Diencephalon (tissue), 2 donors: ENCODE results near the genes MELTF and LRCH3.

GRCh38 chr3:196920654-196921250 is 21.6 kb downstream of the NCBP2 start:
- RAMPAGE, long total RNA = no peak

DNA sequence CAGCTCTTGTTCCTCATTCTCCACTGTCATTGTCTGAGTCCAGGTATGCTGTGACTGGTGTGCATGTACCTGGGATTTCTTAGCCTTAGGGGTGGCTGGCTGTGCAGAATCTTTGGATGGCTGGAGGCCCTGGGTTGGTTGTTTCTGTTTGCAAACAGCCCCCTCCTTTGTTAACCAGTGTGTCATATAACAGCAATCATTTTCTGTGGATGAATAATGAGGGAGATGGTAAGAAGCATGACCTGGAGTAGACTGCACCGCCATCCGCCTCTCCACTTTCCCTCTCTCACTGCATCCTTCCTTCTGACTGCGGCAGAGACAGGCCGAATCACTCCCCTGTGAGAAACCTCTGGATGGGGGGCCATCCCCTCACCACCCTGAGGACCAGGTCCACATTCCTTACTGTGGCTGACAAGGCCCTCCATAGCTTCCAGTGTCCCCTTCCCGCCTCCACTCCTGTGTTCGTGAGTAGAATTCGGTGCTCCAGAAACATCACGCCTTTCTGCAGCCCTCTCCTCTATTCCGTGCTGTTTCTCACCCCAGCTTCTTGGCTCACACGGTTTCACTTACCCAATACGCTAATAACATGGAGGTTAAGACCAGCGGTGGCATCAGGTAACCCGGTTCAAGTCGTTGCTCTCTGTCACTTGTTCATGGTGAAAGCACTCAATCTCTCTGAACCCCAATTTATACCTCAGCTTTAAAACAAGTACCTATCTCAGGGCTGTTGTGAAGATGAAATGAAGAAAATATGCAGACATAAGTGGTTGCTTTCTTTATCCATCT is 2.8 kb downstream of the PIGZ start:
- RAMPAGE, long total RNA = no peak

DNA sequence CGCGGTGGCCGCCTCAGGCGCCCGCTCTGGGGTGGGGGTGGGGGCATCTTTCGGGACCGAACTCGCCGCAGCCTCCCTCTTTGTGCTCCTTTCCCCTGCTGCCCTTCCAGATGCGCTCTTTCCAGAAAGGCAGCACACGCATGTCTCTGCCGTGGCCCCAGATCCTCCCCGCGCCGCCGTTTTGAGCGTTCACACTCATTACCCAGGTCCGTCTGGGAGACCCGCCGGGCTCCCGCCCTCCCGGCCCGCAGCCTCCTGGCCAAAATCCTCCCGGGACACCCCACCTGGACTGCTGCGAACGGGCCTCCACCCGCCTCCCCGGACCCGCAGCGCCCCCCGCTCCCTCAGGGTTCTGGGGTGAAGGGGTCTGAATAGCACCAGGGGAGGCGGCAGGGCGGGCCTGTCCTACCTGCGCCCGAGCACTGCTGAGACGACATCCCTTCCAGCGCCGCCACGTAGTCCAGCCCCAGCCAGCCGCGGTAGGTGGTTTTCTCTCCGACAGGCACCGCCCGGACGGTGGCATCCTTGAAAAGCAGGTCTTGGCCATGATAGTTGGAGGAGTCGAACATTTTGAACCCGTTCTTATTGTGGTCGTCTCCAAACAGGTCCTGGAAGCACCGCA is 26.0 kb downstream of the MELTF start:
- RAMPAGE, long total RNA = start-site peak on the plus strand centred at position 178 of the sequence, 99 bp wide, 24 and 10 reads in 2 replicates; start-site peak on the plus strand centred at position 413 of the sequence, 133 bp wide, 6 and 13 reads in 2 replicates

- RAMPAGE, long total RNA = no peak
Measured at GRCh38 chr3:197029268-197030430, at the start of gene MELTF. Gene MELTF, minus strand, starts transcription at chr3:197029817.

- RAMPAGE, long total RNA = no peak
Measured at GRCh38 chr3:197030540-197031002, 954 bp upstream of the MELTF start.

DNA sequence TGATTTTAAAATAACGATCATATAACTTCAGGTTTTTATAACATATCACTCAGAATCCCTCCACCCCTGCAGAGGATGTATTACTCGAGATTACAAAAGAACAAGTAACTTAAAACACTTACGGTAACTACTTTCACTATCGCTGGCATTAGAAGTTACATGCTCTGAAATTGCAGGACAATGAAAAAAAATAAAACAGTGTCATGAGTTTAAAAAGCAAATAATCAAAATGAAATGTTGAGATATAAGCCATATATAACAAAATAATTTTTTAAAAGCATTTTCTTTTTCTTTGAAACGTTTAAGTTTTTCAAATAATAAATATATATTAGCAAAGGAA is 39.5 kb upstream of the MELTF start:
- RAMPAGE, long total RNA = no peak

- RAMPAGE, long total RNA = no peak
Measured at GRCh38 chr3:197142635-197142973, 113.0 kb upstream of the MELTF start.

DNA sequence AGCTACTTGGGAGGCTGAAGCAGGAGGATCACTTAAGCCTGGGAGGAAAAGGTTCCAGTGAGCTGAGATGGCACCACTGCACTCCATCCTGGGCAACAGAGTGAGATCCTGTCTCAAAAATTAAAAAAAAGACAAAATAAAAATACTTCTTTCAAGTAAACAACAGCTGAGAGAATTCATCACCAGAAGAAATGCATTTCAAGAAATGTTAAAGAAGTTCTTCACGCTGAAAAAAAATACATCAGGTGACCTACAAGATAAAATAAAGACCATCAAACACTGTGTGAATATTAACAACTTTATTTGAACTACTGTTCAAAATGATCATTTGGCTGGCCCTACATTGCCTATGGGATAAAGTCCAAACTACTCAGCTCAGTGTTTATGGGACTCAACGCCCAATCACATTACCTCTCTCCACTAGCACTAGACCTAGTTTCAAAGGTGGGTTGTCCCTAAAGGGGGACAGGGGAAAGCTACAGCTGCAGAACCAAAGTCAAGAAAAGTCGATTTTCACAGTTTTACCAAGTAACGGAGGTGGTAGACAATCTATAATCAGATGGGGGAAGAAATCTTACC is 62.1 kb downstream of the DLG1 start:
- RAMPAGE, long total RNA = no peak

DNA sequence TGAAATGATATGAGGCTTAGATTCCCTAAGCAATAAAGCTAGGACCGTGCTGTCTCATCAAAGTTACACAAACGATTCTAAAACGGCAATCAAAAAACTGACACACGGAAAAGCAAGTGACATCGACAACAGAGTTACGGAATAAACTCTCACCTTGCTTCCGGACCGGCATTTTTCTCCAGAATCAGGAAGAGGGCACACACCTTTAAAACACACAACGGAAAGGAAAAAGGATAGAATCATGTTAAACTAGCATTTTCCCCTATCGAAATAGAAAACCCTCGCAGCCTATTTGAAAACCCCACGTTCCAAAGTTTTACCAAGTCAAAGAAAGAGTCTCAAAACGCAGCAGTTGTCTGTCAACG is 1.4 kb downstream of the DLG1 start:
- RAMPAGE, long total RNA = no peak

- RAMPAGE, long total RNA = no peak
Measured at GRCh38 chr3:197513921-197514586, 41.7 kb downstream of the BDH1 start.

DNA sequence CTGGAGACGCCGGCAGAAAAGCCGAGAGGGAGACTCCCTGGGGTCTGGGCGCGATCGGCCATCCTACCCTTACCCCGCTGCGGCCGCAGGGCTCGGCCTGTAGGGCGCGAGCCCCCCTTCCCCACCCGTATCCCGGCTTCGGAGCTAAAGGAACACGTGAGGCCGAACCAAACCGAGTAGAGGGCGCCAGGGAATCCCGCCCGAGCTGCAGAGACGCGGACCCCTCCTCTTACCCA is 302 bp downstream of the BDH1 start:
- RAMPAGE, long total RNA = no peak

DNA sequence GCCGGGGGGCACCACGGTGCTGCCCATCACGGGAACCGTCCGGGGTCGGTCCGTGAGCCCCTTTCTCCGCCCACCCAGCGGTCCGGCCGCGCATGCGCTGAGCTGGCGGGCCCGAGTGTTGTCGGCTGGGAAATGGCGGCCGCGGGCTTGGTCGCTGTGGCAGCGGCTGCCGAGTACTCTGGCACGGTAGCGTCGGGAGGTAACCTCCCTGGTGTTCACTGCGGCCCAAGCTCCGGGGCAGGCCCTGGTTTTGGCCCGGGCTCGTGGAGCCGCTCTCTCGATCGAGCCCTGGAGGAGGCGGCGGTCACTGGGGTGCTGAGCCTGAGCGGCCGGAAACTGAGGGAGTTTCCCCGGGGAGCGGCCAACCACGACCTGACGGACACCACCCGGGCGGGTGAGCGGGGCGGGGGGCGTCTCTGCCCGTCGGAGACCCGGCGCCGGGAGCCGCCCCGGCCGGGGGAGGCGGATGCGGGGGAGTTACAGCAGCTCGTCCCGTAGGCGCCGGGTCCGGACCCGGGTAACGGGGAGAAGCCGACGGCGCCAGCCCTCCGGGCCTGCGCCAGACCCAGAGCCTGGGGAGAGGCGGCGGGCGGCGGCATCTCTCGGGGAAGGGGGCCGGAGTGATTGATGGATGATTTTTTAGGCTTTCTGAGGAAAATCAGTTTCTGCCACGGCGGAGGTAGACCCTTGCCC is at the start of gene LRCH3:
TSS of gene LRCH3 (plus strand) at position 108 of the 693 bp plus-strand sequence.
- RAMPAGE, long total RNA = no peak

- RAMPAGE, long total RNA = no peak
Measured at GRCh38 chr3:197854784-197855508, 63.9 kb downstream of the LRCH3 start.

DNA sequence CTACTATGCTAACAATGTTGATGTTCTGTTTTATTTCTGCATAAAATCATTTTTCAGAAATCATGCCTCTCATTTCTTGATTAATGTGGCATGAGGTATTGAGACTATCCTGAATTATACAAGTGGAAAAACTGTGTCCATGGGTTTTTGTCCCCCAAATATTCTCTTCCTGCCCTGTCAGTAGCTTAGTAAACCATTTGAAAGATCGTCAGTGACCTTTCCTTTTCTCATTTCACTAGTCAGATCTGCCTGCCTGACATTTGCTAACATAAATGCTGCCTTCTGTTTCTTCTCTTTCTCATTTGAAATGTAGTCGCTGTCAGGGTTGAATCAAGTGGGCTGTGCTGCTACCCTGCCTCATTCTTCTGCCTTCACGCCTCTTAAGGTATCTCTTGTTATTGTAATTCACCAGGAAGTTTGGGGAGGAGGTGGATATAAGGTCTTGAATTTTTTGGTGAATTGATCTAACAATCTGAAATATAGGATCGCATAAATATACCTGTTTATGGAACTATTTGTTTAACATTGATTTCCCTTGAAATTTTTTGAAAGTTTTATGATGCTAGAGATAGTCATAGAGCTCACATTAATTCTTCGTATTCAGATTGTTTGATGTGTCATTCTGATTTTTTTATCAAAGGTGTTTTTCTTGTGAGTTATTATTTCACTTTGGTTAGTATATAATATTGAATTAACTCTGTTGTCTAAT is 67.6 kb downstream of the LRCH3 start:
- RAMPAGE, long total RNA = no peak

GRCh38 chr3:197955472-197956125 is 4.2 kb downstream of the IQCG start:
- RAMPAGE, long total RNA = no peak